Neuron (in vitro differentiated cells): Measurements from ENCODE around the genes EIF1AX, CNKSR2 and KLHL34.

- PRO-cap, result no peak
Observed at GRCh38 chrX:19545855-19546208, 30.5 kb upstream of the MAP3K15 start.

DNA sequence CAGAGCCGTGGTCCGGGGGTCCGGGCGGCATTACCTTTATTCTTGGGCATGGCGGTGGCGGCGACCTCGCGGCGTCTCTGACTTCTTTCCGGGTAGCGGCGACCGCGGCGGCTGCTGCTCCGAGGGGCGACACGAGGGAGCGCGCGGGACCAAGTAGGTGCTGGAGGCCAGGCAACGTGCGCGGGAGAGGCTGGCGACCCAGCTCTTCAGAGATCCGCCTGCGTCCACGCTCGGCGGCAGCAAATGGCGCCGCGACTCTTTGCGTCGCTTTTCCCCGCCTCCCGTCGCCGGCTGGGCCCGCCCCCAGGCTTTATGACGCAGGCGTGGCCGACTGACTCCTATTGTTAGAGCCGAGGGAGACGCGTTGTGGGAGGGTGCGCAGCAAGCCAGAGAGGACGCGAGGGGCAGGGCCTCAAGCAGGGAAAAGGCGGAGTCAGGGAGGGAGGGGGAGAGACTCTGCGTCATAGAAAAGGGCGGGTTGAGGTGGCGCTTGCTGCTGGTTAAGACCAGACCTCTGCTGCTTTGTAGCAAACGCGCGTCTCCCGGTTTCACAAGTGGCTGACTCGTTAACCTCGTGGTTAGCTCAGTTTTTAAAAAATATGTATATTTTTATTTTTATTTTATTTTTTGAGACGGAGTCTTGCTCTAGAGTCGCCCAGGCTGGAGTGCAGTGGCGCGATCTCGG lies at the start of gene EIF1AX:
Gene EIF1AX (minus strand): TSS at position 248 of the 685 bp plus-strand sequence.
- PRO-cap, result bidirectional peak, plus-strand start at position 530 of the sequence, minus-strand start at position 244 of the sequence

GRCh38 chrX:20251101-20251476 lies 15.6 kb downstream of the RPS6KA3 start:
- PRO-cap, result no peak

DNA sequence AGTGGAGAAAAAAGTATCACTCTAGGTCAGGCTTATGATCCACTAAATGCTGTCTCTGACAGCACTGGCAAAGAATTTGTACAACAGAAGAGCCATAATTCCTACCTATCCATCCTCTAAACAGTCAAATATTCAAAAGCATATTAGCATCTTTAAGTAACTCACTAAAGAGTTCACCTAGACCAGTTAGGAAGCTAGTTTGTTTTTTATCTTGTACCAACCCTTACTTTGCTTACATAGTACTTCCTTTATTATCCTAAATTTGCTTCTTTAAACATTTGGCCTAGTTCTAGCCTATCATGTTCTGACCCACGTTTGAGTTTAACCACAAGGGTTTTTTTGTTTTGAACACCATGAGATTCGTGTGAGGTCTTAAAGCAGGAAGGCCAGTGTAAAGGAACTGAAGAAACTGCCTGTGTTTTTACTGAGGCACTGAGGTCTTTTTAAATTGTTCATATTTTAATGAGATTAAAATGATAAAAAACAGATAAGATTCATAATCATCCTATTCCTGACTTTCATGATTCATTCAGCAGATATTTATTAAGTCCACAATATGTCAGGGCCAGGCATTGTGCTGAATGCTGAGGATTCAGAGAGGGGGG lies 3.4 kb downstream of the RPS6KA3 start:
- PRO-cap, result no peak

GRCh38 chrX:20267331-20267705 lies 609 bp upstream of the RPS6KA3 start:
- PRO-cap, result bidirectional peak, plus-strand start at chrX:20267552, minus-strand start at chrX:20267498

DNA sequence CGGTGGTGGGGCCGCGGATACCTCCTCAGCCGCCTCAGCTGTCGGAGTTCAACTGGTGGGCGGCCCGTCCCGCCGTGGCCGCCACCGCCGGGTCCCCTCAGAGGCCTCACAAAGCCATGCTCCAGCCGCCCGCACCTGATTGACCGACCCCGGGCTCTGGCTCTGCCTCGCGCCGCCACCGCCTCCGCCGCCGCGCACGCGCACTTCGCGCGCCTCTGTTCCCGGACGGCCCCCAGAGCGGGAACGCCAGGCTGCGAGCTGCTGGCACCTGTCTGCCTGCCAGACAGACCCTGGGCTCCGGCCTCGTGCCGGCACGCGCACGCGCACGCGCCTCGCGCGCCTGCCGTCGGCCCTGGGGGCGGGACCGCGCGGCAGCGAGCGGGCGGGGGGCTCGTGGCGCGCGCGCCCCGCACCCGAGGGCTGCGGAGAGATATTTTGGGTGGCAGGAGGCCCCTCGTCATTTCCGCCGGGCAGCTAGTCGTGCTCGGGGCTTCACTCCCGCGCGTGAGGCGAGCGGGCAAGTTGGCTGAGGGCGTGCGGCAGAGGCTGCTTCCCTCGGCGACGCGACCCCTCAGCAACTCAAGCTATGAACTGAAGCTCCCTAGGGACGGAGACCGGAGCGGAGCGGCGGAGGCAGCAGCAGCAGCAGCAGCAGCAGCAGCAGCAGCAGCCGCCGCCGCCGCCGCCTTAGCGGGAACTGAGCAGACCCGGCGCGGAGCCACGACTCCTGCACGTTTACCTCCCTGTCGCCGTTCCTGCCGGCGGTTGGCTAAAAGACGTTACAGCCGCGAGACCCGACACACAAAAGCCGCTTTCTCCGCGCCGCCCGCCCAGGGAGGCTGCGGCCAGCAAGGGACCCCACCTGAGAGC lies at the start of gene CNKSR2:
Gene CNKSR2 (plus strand): TSS at position 457 of the 870 bp plus-strand sequence.
- PRO-cap, result bidirectional peak, plus-strand start at position 495 of the sequence, minus-strand start at position 141 of the sequence; bidirectional peak, plus-strand start at position 610 of the sequence, minus-strand start at position 699 of the sequence

GRCh38 chrX:21657489-21657999 lies 586 bp downstream of the KLHL34 start:
- PRO-cap, result no peak

DNA sequence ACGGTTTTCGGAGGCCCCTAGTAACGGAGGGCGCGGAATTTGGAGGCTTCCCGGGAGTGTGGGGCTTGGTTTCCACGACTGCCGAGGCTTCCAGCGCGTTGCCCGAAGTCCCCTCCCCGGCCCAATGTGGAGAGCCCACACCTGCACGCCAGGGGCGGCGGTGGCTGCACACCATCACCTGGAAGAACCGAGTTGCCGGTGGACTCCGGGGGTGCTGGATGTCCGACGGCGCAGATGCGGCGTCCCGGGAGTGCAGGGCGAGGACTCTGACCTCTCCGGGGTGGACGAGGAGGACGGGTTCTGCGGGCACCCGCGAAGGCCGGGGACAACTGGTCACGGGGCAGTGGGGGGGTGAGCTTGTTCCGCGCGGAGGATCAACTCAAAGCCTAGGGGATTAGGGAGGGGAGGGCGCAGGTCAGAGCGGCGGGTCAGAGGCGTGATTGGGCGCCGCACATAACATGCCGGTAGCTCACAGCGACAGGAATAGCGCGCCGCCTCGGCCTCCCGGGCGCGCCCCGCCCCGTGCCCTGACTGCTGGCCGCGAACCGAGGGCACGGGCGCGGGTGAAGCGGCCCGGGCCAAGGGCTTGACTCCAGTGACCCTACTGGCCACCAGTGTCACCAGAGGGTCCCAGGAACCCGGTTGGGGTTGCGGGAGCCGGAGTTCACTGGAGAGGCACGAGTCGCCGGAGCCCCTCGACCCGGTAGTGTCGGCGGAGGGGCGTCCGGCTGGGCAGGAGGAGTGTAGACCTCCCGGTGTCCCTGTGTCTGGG lies at the start of gene KLHL34:
Gene KLHL34 (minus strand): TSS at position 331 of the 772 bp plus-strand sequence.
- PRO-cap, result no peak

DNA sequence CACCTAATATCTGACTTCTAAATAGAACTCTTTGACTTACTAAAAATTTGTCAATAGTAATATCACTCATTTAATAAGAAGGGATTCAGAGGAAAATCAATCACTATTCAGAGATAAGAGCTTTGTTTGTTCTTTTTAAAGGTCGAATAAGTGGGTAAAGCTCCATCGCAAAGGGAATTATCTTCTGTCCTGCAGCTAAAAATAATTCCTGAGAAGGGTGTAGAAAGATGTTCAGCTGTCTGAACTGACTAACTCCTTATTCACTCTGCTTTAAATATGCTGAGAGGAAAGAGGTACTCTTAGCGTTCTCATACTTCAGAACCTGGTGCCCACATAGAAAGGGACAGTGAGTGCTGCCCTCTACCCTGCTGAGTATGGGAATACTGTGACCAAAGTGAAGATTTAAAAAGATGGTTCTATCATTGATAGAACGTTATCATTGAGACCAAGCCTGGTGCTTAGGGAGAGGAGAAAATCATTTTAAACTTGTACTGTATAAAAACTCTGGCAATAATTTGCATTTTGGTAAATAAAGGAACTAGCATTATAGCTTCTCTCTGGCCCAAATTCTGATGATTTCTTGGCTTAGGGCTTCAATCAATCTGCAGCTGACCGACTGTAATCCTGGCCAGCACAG lies 776 bp downstream of the SMPX start:
- PRO-cap, result no peak

DNA sequence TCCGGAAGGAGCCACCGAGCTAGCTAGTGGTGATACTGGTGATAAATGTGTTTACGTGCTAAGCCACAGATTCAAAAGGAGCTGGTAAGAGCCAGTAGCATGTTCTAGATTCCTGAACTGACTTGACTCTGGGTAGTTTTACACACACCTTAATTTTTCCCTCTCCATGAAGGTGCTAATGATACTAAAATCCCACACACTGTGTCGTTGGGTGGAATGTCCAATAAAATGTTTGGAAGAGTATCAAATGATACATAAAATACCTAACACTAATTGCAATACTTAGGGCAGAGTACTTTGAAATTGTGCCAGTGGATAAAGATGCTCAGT lies 8.5 kb downstream of the SMS start:
- PRO-cap, result no peak

DNA sequence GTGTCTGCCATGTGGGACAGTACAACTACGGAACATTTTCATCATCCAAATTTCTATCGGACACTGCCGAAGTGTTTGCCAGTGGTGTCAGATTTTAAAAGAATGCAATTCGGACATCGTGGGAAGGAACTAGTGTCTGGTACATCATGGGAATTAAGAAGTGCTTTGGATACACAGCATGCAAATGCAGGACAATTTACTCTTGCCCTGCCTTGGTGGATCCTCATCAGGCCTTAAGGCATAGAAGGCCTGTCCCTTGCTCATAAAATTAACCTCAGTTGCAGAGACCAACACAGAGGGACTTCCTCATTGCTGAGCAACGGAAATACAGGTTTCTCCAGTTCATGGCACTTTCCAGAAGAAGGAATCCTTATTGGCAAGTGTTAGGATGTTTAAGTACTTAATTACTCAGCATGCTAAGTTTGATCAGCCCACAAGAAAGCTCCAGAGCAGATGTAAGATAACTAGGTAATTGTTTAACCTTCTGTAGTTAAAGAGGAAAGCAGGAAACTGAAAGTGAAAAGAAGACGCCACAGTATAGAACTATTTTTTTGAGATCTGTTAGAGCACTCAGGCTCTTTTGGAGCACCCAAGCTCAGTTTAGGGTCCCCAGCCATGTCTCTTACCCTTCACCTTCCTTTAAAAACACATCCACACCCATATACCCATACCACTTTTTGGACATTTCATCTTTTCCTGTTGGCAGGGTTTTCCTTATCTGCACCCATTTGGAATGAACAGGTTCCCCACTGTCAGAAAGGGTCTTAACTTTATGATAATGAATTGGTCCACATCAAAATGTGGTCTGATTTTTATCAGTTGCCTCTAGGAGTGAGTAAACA lies 33.5 kb downstream of the SMS start:
- PRO-cap, result no peak

- PRO-cap, result no peak
Observed at GRCh38 chrX:22061926-22062253, 29.8 kb downstream of the PHEX start.

GRCh38 chrX:22314576-22315186 lies 42.0 kb downstream of the CBLL2 start:
- PRO-cap, result no peak

DNA sequence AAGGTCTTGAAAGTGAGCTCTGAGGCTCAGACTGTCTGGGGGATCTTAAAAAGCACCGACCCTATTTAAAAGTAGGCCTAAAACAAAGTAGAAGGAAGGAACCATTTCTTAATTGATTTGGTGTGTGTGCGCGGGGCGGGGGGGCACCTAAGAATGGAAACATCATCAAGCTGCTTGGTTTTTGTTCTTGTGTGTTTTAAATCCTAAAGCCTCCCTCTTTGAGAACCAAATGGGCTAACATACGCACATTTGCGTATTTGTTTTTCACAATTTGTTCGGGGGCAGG lies 80.8 kb downstream of the CBLL2 start:
- PRO-cap, result no peak

GRCh38 chrX:23783648-23784244 lies 773 bp downstream of the SAT1 start:
- PRO-cap, result no peak

- PRO-cap, result no peak
Observed at GRCh38 chrX:23804522-23804822, 21.5 kb downstream of the SAT1 start.

DNA sequence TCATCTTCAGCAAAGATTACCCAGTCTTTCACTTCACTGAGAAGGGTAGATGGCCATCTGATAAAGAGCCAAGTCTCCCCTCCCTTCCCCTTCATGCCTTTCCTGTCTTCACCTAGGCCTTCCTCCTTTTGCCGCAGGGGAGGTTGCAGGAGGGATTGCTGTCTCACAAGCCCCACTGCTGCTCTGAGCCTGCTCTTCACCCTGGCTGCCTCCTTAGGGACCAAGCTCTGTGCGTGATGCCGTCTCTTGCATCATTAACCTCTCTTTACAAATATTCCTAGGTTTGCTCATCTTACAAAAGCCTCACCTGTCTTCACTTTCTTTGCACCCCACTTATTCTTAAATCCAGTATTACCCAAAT lies 3.7 kb downstream of the ZFX start:
- PRO-cap, result no peak

GRCh38 chrX:24672520-24673145 lies 21.1 kb upstream of the POLA1 start:
- PRO-cap, result no peak

DNA sequence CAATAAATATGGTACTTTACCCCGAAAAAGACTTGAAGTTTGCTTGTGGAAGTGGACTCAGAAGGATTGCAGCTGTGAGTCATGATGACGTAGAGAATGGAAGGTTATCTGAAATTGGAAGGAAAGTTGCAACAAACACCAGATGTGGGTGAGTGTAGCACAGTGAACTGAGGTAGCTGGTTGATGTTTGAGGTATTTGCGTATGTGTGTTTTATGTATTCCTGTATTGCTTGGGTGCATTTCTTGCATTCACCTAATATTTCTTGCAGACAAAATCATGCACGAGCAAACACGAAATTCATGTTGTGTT lies 112.9 kb downstream of the ARX start:
- PRO-cap, result no peak

DNA sequence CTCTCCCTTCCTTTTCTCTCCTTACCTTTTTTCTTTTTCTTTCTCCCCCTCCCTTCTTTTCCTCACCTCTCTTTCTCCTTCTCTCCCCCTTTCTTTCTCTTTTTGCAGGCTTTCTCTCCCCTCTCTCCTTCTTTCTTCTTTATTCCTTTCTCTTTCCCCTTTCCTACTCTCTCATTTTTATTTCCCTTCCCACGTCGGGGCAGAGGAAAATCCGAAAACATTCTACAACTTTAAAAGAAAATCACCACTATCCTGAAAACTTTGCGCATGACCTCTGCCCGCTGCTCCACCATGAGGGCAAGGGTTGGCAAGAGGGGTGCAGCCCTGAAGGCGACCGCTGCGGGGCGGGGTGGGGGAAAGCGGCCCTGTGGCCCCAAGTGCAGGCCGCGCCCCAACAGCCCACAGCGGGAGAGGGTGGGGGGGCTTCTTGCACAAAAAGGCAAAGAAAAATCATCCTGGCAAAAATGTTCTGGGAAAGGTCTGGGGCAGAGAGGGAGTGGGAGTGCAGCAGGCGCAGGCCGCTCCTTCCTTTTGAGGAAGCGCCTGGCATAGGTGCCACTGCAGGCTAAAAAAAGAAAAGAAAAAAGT lies 1.6 kb downstream of the ARX start:
- PRO-cap, result no peak